Metanephros (tissue), 2 donors: ENCODE results near the genes TLR3 and FRG1.

- RAMPAGE, long total RNA, result no peak
These were observed 68.3 kb downstream of the SORBS2 start for GRCh38 chr4:185743435-185744344.

DNA sequence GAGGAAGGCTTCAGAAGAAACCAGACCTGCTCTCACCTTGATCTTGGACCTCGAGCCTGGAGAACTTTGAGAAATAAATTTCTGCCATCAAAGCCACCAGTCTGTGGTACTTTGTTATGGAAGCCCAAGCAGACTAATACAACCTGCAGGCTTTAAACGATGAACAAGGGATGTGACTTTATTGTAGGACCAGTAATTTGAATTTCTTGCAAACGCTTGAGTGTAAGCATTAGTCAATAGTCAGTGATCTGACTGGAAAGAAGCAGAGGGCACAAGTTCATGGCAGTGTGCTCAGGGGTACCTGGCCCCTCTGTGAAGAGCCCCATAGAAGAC lies 64.8 kb downstream of the SORBS2 start:
- RAMPAGE, long total RNA, result no peak

GRCh38 chr4:185810461-185811566 lies 1.2 kb downstream of the SORBS2 start:
- RAMPAGE, long total RNA, result no peak

DNA sequence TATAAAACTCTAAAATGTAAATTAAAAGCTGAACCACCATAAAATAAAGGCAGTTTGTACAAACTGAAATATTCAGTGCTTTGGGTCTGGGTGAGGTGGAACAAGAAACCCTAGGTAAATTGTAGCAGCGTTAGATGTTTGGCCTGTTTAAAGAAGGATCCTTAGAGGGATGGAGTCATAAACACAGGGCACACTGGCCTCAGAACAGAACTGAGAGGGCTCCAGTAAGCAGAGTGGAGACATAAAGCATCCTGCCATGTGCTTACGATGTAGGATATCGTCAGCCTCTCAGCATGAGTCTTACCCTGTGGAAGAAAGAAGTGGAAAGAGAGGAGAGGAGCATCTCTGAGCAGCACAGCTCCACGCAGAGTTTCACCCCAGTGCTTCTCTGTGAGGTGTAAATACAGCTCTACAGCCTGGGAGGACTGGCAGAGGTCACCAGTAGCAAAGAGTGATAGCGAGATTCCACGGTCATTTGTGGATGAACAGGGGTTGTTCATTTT lies 27.7 kb upstream of the SORBS2 start:
- RAMPAGE, long total RNA, result no peak

DNA sequence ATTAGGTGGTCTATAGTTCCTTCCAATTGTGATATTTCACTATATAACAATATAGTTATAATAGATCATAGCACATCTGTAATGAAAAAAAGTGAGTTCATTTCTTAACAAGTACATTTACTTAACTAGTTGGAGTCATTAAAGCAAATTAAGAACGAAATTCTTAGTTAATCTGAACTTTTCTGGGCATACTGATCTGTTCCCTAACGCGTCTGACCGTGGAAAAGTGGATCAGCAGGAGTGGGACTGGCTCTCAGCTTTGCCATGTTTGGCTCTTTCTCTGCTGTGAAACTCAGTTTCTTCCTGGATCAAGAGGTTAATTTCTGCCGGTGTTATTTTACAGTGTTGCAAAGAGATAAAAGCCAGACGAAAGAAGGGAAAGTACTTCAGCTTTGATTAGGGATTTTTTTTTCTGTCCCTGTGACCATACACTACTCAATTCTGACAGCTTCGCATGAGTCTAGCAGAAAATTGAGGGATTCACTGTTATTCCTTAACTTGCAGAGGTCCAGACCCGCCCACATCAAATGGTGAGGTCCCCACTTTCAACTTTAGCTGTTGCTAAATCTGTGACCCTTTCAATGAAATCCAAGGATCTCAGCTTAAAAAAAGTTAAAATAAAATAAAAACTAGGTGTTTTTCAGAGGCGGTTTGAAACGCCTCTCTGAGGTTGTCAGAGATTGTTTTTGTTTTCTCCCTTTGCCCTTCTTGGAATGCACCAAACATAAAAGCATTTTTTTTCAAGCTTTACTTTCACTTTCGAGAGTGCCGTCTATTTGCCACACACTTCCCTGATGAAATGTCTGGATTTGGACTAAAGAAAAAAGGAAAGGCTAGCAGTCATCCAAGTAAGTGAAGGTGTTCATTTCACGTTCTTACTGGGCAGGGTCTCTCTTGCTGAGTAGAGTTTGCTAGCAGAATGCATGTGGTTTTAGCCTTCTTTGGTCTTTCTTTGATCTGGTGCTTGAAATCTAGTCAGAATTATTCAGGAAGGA lies at the start of gene TLR3:
Gene TLR3 (plus strand): TSS at position 756 of the 995 bp plus-strand sequence.
- RAMPAGE, long total RNA, result no peak

GRCh38 chr4:186069666-186069994 lies 674 bp downstream of the TLR3 start:
- RAMPAGE, long total RNA, result no peak

- RAMPAGE, long total RNA, result no peak
These were observed 23.8 kb upstream of the CYP4V2 start for GRCh38 chr4:186167647-186167957.

- RAMPAGE, long total RNA, result no peak
These were observed 22.4 kb upstream of the CYP4V2 start for GRCh38 chr4:186168909-186169379.

DNA sequence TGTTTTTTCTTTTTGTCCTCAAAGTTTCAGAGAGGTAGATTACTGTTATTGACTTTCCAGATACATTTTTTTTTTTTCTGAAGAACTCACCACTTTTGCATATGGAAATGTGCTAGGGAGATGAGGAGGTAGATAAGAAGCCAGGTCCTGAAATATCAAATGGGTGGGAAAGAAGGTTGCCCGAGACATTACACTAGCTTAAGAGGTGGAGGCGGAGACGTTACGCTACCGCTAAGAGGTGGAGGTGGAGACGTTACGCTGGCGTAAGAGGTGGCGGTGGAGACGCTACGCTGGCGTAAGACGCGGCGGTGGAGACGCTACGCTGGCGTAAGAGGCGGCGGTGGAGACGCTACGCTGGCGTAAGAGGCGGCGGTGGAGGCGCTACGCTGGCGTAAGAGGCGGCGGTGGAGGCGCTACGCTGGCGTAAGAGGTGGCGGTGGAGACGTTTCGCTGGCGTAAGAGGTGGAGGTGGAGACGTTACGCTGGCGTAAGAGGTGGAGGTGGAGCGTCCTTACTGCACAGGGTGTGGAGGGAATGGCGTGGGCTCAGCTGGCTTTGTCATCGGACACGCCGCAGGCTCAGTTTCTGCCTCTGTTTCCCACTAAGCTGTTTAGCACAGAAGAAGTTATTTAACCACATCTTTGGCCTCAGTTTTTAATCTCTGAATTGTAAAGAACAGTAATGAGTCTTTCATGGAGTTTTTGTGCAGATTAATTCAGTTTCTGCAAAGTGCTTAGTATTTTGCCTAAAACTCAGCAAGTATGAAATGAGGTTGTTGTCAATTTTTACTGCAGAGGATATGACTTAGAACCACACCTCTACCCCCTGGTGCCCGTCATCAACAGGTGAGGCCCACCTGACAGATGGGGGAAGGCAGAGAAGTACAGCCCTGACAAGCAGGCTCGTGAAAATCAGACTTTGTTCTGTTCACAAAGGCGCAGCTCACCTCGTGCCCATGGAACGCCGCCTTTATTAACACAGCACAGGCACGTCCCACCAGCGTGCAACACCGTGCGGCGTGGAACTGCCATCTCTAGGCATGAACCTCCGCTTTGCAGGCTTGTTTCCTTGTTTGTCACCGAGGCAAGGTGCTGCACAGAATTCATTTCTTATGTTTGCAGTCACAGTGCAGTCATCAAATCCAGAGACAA lies 13.0 kb downstream of the CYP4V2 start:
- RAMPAGE, long total RNA, result no peak

GRCh38 chr4:186242103-186242334 lies 14.7 kb downstream of the KLKB1 start:
- RAMPAGE, long total RNA, result no peak

- RAMPAGE, long total RNA, result no peak
These were observed 33.3 kb upstream of the MTNR1A start for GRCh38 chr4:186588506-186589274.

DNA sequence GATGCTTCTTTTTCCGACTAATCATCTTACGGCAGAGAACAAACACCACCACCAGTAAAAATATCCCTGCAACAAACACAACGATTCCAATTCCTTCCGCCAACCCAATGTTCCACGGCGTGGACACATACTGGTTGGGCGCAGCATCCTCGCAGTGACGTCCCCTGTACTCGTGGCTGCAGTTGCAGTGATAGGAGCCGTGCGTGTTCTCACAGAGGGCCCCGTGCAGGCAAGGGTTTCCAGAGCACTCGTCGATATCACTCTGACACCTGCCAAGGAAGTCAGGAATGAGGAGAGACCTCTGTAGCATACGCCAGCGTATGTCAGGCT lies 41.5 kb upstream of the MTNR1A start:
- RAMPAGE, long total RNA, result no peak

DNA sequence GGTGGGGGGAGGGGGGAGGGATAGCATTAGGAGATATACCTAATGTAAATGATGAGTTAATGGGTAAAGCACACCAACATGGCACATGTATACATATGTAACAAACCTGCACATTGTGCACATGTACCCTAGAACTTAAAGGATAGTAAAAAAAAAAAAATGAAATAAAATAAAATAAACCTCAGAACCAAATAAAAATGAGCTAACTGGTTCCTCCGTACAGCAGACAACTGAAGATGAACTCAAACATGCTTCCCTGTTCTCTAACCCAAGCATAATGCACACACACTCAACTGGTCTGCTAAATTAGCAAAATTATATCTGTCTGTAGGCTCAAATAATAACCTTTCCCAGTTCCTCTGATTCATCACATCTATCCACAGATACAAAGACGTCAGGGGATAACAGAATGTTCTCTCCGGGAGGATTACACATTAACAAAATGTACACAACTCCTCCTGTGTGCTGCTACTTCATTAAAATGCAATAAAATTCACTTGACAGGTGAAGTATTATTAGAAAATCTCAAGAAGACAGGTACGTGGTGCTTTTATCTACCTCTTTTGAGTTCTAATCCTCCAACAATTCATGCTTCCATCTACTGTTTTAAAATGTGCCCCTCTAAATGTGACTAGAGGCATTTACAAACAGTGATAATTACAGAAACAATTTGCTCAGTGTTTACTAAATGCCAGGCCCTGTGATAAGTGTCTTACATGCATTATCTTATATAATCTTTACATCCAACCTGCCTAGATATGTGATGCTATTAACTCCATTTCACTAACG lies 57.4 kb downstream of the FAT1 start:
- RAMPAGE, long total RNA, result no peak

DNA sequence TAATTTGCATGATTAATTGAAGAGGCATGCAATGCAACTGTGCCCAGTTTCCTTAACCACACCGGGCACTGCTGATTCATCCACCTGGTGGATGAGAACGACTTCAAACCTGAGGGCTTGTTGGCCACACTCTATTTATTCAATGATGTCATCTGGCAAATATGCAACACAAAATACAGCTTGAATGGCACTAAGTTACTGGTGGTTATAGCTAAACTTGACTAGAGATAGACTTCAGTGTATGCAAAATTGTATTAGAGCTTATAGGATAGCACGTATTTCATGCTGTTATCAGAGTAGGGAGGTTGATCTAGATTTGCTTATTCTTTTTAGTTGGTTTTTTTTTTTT lies 12.3 kb upstream of the FAT1 start:
- RAMPAGE, long total RNA, result no peak

- RAMPAGE, long total RNA, result start-site peak on the plus strand at chr4:189940844-189940991, 2,618 and 108 reads in 2 replicates
These were observed at the start of gene FRG1 for GRCh38 chr4:189940759-189941376. Gene FRG1, plus strand, starts transcription at chr4:189940872.